Camera-type eye (tissue), 1 donor: ENCODE measurements around a stretch of chr2.

- RAMPAGE, long total RNA = no peak
Observed at GRCh38 chr2:8573026-8574232, 108.4 kb upstream of the ID2 start.

DNA sequence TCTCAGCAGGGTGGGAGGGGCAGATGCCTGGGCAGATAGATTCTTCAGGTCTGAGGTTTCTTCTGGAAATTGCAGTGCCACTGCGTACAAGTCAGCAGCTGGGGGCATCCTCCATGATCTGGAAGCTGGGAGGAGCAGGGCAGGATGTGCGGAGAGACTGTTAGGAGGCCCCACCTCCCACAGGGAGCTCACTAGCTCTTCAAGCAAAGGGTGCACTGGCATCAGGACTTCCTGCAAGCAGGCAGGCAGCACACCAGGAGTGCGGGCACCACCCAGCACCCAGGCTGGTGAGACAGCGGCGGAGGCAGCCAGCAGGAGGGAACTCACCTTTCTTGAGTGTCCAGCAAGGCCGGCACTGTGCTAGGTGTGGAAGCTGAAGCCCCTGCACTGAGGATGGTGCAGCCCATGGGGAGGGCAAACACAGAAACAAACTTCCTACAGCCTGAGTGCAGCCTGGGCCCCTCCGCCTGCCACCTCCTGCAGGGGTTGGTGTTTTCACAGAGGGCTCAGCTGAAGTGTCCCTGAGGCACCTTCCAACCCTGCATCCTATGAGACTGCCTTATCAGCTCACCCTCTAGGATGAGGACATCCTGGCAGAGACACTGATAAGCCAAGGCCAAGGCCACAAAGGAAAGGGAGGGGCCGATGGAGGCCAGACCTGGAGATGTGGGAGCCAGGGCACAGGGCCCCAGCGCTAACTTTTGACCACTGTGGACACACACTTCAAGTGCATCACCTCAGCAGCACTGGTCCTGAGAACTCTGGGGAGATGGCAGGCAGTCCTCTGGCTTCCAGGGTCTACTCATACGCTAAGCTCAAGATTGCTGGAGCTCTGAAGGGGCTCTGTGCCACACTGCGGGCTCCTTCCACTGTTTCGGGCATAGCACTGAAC, 100.5 kb upstream of the ID2 start:
- RAMPAGE, long total RNA = no peak

DNA sequence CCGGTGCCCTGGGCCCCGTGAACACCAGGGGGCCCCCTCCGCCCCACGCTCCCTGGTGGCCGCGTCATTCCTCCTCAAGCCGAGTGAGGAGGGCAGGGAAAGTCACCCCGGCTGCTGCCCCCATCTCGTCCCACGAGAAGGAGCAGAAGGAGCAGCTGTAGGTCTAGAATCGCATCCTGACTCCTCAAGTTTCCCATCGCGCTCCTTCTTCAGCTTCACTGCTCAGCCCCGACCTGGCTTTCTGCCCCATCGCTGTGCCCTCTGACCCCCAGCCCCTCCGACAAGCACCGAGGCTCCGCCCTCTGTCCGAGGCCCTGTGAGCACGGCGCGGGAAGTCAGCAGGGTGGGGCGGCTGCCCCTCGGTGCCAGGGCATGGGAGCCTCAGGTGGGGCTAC, 36.8 kb upstream of the ID2 start:
- RAMPAGE, long total RNA = no peak

DNA sequence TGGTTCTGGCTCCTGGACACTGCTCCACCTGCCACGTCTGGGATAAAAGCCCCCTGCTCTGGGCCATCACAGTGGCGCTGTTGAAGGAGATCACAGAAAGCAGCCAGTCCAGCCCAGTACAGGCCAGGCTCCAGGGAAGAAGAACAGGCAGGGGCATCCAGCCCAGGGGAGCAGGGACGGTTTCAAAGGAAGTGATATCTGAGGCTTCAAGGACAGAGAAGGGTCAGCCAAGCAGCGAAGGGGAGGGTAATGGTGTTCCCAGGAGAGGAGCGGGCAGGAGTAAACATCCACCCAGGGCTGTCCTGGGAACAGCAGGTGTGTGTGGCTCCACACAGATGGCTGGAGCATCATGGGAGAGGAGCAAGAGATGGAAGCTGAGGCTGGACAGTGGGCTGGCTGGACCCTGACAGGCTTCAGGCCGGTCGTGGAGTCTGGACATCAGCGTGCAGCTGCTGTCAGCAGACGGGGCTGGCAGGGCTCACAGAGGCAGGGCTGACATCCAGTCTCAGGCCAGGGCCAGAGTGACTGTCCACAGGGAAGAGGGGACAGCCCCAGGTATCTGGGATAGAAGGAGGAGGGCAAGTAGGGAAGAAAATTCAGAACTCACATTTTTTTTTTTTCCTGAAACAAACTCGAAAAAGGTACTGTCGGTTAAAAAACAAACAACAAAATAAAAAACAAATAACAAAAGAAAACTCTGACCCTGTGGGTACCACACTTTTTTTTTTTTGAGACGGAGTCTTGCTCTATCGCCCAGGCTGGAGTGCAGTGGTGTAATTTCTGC, 21.7 kb upstream of the ID2 start:
- RAMPAGE, long total RNA = no peak

- RAMPAGE, long total RNA = no peak
Observed at GRCh38 chr2:8676434-8677342, 5.2 kb upstream of the ID2 start.

DNA sequence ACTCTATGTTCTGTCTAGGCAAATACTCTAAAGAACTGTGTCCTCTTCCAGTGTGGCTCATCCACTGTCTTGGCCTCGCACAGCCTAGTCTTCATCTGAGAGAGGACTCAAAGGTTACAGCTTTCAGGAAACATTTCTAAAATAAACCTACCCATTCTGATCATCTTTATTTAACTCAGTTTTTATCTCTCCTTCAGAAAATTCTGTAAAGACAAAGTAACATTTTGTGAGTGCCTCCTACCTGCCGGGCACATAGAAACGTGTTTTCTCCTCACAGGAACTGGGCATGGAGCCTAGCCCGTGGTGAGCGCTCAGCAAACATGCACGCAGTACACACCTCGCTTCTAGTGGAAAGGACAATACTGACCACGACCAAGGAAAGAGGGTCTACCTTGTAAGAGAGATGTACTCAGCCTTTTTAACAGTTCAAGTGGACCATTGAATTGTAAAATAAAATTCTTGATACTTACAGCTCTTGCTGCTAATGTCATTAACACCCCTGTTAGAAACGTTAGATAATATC, 24.8 kb upstream of the KIDINS220 start:
- RAMPAGE, long total RNA = no peak

GRCh38 chr2:8982502-8983105, 20.9 kb downstream of the MBOAT2 start:
- RAMPAGE, long total RNA = no peak

DNA sequence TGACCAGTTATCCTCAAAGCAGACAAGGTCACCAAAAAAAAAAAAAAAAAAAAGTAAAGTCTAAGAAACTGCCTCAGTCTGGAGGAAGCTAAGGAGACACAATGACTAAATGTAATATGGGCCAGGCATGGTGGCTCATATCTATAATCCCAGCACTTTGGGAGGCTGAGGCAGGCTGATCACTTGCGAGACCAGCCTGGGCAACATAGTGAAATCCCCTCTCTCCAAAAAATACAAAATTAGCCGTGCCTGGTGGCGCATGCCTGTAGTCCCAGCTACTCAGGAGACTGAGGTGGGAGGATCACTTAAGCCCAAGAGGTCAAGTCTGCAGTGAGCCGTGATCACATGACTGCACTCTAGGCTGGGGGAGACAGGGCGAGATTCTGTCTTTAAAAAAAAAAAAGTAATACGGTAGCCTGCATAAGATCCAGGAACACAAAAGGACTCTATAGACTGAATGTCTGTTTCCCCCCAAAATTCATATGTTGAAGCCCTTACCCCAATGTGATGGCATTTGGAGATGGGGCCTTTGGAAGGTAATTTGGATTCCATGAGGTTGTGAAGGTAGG, 17.2 kb downstream of the MBOAT2 start:
- RAMPAGE, long total RNA = no peak

GRCh38 chr2:8999900-9000582, 3.4 kb downstream of the MBOAT2 start:
- RAMPAGE, long total RNA = no peak

- RAMPAGE, long total RNA = no peak
Observed at GRCh38 chr2:9179795-9180398, 26.7 kb upstream of the ASAP2 start.

DNA sequence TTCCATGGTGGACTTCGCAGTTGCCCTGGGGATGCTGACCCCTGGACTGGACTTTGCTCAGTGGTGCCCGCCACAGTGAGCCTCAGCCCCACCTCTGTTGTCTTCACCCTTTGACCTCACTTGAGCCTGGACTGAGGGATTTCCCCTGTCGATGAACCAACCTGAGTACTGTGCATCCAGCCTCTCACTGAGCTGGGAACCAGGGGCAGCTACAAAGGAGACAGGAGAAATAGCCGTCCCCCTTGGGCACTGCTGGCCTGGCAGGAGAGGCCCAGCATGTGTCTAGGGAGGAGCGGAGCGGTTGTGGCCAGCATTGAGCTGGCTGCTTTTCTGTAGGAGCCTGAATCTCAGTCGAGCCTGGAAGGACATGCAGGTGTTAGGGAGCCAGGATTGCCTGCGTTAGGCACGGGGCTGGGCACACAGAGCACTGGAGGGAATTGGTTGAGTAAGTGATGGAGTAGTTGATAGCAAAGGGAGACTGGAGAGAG, 22.7 kb downstream of the ASAP2 start:
- RAMPAGE, long total RNA = no peak

DNA sequence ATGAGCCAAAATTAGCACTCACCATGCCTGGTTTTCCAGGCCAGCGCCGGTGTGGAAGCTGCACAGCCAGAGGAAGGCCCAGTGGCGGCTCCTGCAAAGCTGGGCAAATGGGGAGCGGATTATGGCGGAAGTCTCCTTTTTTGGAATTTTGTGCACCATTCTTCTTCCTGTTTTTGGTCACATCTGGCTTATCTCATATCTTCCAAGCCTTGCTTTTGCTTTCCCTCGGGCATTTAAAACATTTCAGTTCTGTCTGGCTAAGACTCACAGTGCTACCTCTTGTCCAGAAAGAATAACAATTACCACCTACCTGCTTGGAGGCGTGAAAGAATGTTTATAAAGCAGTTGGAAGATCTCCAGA, 94.3 kb downstream of the ASAP2 start:
- RAMPAGE, long total RNA = no peak

- RAMPAGE, long total RNA = no peak
Observed at GRCh38 chr2:9331489-9332855, 91.4 kb downstream of the ITGB1BP1 start.

- RAMPAGE, long total RNA = no peak
Observed at GRCh38 chr2:9368328-9368614, 55.1 kb downstream of the ITGB1BP1 start.

DNA sequence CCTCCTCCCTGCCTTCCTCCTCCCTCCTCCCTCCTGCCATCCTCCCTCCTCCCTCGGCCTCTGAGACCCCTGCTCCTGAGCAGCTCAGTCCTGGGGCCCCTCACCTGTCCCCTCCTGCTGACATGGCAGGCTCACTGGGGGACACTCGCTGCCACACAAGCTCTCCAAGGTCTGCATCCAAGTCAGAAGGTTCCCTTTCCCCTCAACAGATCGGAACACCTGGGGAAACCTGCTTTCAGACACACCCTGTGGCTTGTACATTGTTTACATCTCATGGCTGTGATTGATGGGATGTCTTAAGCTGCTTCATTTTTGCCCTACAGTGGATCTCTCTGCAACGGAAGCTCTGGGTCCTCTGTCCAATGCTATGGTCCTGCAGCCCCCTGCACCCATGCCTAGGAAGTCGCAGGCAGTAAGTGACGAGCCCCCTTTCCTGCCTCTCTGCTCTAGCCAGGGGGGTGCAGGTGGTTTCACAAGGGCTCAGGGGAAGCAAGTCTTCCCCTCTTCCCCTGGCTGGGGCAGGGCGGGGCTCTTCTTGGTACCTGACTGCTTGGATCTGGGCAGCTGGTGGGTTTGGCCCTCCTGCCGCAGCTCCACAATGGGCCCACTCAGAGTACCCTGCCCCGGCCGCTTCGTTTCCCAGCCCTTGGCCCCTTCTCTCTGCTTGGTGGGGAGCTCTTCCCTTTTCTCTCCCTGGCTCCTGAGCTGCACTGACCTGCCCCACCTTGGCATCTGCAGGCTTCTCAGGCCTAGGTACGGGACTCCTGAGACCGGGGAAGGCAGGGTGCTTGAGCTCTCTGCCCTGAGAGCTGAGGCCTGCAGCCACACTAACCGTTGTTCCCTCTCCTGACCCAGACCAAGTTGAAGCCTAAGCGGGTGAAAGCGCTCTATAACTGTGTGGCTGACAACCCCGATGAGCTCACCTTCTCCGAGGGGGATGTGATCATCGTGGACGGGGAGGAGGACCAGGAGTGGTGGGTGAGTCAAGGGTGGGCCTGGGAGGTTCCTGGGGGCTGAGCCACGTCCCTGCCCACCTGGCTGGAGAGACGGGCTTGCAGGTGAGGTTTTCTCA, 22.6 kb downstream of the ITGB1BP1 start:
- RAMPAGE, long total RNA = no peak

- RAMPAGE, long total RNA = no peak
Observed at GRCh38 chr2:9422435-9422813, 904 bp downstream of the ITGB1BP1 start.

DNA sequence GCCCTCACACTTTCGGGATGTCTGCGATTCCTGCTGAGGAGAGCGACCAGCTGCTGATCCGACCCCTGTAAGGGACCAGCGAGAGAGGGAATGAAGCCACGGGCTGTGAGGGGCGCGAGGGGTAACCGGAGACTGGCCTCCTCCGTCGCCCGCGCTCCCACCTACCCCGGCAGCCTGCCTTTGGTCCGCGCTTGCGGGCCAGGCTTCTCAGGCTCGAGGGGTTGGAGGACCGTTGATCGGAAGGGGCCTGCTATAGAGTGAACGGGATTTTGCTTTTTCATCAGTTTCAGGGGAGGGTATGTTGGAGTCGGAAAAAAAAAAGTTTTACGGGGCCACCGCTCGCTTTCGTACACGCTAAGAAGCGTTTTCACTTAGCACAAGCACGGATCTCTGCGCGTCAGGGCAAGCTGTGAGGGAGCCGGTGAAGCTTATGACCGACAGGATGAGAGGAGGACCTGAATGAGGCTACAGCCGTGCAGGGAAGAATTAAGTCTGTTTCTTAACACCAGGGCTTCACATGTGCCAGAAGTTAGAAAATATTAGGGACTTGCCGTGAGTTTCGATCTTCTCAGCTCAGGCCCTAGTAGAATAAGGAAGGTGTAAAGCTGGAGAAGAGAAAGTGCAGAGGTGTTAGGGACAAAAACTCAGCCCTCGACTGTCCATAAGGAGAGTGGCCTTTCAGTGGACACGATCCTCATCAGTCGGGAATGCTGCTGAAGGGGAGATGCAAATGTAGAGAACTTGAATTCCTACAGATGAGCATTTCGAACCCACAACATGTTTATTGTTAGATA, 500 bp downstream of the CPSF3 start:
- RAMPAGE, long total RNA = no peak

DNA sequence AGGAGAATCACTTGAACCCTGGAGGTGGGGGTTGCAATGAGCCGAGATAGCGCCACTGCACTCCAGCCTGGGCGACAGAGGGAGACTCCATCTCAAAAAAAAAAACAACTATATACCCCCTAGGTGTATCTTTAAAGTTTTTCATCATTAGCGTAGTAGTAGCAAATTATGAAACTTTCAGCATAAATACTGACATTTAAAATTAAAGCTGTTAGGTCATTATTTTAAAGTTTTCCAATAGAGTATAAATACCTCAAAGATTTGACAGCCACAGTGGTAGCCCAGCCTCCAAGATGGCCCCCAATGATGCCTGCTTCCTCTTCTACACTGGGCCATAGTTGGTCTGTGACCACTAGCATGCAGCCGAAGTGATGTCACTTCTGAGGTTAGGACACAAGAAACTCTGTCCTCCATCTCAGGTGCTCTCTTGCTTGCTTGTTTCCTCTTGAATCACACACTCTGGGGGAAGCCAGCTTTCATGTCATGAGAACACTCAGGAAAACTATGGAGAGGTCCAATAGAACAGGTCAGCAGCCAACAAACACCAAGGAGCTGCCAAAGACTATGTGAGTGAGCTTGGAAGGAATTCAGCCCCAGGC, 3.2 kb upstream of the ADAM17 start:
- RAMPAGE, long total RNA = no peak

DNA sequence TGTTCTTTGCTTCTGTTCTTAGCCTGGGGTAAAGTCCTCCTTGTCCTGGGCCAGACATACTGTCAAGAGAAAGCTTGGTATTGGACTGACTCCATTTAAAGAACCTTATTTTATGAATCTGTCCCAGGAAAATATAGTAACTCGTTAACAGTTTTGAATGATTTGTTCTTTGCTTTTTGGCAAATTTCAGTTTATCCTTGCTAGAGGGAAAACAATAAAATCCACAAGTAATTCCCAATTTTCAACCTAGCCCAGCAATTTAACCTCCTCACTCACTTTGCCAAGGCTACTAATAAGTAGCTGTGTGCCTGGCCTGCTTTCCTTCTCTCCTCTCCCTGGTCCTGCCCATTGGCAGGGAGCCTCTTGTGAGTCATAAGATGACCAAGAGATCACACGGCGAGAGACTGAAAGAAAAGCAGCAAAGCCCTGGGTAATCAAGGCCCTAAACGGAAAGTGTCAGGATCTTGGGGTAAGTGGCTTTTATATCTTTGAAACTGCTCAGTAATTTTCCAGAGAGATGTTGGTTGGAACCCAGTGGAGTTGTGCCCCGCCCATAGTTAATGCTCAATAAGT, 9.7 kb upstream of the ADAM17 start:
- RAMPAGE, long total RNA = no peak

- RAMPAGE, long total RNA = no peak
Observed at GRCh38 chr2:9655372-9655883, 24.6 kb upstream of the YWHAQ start.